Mesenchymal stem cell of the bone marrow (primary cell): ENCODE measurements around the genes CHN1, HOXD10 and HOXD1.

- CAGE, long polyA plus RNA: no peak
Measured at GRCh38 chr2:173101656-173102161, 26.1 kb downstream of the MAP3K20 start.

GRCh38 chr2:173214012-173214604 is 138.5 kb downstream of the MAP3K20 start:
- CAGE, long polyA plus RNA: no peak

DNA sequence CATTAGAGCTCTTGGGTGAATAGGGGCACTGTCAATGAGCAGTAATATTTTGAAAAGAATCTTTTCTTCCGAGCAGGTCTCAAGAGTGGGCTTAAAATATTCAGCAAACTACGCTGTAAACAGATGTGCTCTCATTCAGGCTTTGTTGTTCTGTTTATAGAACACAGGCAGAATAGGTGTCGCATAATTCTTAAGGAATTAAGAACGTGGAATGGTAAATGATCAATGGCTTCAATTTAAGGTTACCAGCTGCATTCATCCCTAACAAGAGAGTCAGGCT is 3.3 kb upstream of the CDCA7 start:
- CAGE, long polyA plus RNA: no peak

DNA sequence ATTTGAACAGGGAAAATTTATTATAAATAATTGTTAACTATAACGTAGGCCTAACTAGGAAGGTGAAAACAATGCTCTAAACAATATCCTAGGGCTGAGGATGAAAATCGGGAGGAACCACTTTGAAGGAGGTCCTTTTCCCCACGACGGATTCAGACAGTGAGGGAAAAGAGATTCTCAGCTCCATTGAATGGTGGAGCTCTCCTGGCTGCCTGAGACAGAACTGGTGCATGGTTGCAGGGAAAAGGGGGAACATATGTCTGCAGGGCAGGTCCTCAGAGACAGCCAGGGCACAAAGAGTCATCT is 94.1 kb downstream of the CDCA7 start:
- CAGE, long polyA plus RNA: no peak

DNA sequence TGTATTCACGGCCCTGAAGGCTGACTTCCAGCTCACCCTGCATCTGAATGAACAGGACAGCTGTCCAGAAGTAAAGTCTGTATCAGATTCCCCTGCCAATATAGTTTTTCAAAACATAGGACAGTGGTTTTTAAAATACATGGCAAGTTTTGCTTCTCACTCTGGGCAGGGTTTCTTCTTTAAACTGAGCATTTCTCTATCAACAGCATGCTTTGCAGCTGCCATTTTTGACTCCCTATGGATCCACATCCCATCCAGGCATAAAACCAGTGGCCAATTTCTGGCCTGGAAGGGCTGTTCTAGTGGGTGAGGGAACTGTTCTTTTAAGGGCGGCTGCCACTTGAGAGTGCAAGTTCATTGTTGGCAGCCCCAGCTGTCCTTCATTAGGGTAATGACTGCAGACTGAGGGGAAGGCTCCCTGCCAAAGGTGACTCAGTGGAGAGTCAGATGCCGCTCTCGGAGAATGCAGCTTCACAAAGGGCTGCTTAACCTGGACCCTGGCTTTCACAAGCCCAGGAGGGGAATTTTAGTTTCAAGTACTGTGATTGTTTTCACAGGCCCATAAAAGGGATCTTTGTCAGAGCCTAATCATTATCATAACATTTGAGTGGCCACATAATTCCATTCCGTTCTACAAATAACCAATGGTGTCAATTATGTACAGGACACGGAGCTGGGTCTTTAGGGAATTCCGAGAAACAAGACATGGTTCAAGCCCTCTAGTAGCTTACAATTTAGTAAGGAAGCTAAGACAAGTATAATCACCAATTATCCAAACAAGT is 235.6 kb downstream of the CDCA7 start:
- CAGE, long polyA plus RNA: no peak

DNA sequence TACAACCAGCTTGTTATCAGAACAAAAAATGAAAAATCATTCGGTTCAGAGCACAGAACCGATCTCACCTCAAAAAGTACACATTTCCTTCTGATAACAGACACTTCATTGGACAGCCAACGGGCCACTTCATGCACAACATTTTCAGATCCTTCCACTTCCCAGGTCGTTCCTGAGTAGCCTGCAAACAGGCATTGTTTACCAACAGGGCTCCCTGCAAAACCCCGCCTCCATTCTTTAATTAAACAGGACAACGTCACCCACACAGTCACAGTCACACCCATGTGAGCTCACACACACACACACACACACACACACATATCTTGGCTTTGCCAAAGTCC is 171.1 kb downstream of the SP3 start:
- CAGE, long polyA plus RNA: no peak

GRCh38 chr2:174013275-174014060 is 48.3 kb upstream of the SP3 start:
- CAGE, long polyA plus RNA: no peak

DNA sequence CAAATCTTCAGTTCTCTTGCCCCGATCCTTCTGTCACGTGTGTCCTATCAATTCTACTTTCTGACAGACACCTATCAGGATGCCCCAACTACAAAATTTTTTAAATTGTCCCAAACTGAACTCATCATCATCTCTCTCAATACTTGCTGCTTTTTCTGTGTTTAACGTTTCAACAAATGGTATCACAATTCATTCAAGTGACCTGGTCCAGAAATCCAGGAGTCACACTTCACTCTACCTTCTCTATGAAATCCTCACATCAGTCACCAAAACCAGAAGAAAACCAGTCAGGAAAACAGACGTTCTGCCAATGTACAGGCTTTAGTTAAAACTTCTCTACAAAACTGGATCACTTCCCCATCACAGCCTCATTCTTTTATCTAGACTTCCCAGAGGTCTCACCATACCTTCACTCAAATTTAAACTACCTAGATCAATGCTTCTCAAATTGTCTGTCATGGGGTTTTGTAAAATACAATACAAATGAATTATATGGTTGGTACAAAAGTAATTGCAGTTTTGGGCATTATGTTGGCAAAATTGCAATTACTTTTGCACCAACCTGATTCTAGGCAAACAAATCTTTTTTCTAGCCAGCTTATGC is 26.7 kb downstream of the OLA1 start:
- CAGE, long polyA plus RNA: no peak

DNA sequence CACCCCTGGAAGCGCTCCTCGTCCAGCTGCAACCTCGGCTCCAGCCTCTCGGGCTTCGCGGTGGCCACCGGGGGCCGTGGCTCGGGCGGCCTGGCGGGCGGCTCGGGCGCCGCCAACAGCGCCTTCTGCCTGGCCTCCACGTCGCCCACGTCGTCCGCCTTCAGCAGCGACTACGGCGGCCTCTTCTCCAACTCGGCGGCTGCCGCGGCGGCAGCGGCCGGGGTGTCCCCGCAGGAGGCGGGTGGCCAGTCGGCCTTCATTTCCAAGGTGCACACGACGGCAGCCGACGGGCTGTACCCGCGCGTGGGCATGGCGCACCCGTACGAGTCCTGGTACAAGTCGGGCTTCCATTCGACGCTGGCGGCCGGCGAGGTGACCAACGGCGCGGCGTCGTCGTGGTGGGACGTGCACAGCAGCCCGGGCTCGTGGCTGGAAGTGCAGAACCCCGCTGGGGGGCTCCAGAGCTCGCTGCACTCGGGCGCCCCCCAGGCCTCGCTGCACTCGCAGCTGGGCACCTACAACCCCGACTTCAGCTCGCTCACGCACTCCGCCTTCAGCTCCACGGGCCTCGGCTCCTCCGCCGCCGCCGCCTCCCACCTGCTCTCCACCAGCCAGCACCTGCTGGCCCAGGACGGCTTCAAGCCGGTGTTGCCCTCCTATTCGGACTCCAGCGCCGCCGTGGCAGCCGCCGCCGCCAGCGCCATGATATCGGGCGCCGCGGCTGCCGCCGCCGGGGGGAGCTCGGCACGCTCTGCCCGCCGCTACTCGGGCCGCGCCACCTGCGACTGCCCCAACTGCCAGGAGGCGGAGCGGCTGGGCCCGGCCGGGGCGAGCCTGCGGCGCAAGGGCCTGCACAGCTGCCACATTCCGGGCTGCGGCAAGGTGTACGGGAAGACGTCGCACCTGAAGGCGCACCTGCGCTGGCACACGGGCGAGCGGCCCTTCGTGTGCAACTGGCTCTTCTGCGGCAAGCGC is 1.8 kb downstream of the SP9 start:
- CAGE, long polyA plus RNA: no peak

GRCh38 chr2:174594216-174595054 is 3.2 kb downstream of the WIPF1 start:
- CAGE, long polyA plus RNA: no peak

GRCh38 chr2:174599871-174600887 is 2.6 kb upstream of the WIPF1 start:
- CAGE, long polyA plus RNA: no peak

- CAGE, long polyA plus RNA: no peak
Measured at GRCh38 chr2:174608868-174609471, 11.4 kb upstream of the WIPF1 start.

GRCh38 chr2:174663348-174663996 is 65.9 kb upstream of the WIPF1 start:
- CAGE, long polyA plus RNA: no peak

DNA sequence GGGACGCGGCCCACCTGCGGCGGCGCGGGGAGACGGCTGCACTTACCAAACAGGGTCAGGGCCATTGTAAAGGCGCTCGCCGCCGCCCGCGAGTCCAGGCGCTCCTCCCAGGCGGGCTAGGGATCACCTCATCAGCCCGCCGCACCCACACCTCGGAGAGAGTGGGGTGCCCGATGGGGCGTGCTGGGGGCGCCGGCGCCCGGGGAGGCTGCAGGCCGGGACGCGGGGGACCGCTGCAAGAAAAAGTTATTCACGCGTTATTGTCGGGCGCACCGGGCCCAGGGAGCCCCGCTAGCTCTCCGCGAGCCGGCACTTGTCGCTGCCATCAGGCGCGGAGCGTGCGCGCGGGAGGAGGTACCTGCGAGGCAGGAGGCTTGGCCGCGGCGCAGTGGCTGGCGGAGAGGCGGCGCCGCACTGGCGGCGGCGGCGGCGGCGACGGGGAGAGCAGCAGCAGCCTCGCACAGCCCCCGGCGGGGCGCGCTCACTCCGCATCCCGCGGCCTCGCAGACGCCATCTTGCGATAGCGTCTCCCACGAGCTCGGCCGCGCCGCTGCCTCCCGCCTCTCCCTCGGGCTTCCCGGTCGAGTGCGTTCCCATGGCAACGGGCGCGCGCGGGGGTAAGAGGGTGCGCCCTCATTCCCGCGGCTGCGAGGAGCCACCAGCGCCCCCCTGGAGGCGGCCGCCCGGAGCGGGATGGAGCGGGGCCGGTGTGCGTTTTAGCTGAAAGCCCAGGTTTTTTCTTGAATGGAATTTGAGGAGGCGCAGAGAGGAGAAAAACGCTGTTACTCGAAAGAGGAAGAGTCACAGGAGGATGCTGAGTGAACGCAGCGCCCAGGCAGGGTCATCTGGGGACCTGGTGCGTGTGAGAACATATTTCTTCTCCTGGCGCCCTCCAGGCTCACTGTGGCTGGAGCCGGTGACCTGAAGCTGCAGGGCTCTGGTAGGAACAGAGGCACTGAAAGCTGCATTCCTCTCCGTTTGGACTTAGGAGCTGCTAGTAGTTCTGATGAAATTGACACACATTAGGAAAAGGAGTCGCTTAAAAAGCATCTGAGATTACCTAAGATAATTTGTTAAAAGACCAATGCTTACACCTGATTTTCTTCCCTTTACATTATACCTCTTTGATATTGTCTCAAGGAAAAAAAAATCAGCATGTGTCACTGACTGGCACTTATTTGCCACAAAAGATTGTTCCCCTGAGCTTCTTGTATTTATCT is at the start of gene CHN1:
TSS of gene CHN1 (minus strand) at position 534 of the 1,220 bp plus-strand sequence.
- CAGE, long polyA plus RNA: no peak

GRCh38 chr2:175167040-175167269 is 1.0 kb downstream of the ATF2 start:
- CAGE, long polyA plus RNA: no peak

GRCh38 chr2:175958106-175958387 is 44.0 kb downstream of the LNPK start:
- CAGE, long polyA plus RNA: no peak

GRCh38 chr2:176116258-176116878 is at the start of gene HOXD10:
TSS of gene HOXD10 (plus strand) at chr2:176116778.
- CAGE, long polyA plus RNA: no peak

- CAGE, long polyA plus RNA: no peak
Measured at GRCh38 chr2:176139494-176140091, 10.1 kb downstream of the HOXD8 start.

GRCh38 chr2:176187989-176188914 is at the start of gene HOXD1:
TSS of gene HOXD1 (plus strand) at chr2:176188668.
- CAGE, long polyA plus RNA: no peak

DNA sequence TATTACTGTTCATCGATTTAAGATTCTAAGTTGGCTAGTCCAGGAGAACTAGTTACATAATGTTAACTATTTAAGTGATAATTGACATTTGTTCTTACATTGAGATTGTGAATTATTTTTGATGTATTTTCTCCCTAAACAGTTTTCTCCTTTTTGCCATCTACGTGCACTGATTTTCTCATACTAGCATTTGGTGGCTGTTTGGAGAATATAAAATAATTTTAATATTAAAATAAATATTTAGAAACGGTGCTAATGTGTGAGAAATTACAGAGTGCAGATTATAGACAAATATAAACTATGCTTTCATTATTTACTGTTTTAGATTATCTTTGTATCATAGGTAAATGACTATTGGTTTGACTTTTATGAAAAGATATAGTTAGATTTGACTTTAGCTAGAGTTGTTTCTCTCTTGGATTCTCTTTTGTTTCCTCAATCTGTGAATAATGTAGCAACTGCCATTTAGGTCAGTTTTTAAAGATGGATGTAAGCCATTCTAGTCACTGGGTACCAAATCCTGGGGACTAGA is 10.4 kb downstream of the MTX2 start:
- CAGE, long polyA plus RNA: no peak